Camera-type eye (tissue), 1 donor: ENCODE measurements around a stretch of chr2.

GRCh38 chr2:216571743-216571965, 61.6 kb upstream of the IGFBP2 start:
- RAMPAGE, long total RNA = no peak

GRCh38 chr2:216596237-216596754, 36.9 kb upstream of the IGFBP2 start:
- RAMPAGE, long total RNA = no peak

- RAMPAGE, long total RNA = no peak
Observed at GRCh38 chr2:216616208-216616588, 17.0 kb upstream of the IGFBP2 start.

- RAMPAGE, long total RNA = no peak
Observed at GRCh38 chr2:216643619-216644727, 10.8 kb downstream of the IGFBP2 start.

DNA sequence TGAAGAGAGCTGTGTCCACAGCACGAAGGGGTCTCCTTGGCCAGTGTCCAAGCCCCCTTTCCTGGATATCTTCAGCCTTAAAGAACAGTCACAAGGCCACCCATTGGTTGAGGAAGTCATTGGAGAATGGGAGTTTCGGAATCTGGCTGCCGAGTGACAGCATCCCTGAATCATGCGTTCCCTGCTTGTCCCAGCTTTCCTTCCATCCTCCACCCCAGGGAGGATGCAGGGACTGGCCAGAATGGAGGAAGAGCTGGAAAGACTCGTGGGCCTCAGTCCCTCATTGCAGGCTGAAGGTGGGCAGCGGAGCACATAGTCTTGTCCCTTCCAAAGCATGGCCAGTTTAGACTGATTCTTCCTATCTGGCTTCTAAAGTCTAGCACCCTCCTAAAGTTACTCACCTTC, 20.8 kb downstream of the IGFBP5 start:
- RAMPAGE, long total RNA = start-site peak on the minus strand centred at position 153 of the sequence, 127 bp wide, 198 reads

DNA sequence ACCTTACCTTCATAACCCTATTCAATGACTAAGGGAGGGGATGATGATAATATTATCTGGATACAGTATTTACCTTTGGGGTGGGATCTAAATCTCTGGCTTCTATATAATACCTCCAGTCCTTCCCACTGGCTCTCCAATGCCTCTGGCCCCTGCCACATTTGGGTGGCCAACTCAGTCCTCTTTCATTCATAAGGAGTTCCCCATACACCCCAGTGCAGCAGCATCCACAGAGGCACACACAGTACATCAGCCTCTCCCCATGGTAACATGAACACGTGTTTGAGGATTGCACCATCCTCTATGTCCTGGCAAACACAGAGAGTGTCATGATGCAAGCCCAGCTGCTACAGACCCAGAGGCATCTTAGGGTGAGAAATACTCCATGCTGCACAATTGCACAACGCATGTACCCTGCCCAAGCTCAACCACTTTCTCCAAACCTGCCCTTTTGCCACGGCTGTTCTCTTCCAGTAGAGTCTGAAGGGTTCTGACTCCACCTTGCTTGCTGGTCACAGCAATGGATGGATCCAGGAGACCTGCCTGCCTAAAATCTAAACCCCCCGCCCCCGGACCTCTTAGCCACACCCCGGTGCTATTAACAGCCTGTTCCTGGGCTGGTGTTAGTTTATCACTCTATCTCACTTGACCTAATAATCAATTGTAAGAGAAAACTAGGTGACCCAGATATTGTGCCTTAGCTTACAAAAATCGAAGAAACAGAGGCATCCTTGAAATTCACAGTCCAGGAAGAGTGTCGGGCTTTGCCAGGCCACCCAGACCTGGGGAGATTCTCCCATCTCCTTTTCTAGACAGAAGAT, 11.4 kb downstream of the IGFBP5 start:
- RAMPAGE, long total RNA = no peak

DNA sequence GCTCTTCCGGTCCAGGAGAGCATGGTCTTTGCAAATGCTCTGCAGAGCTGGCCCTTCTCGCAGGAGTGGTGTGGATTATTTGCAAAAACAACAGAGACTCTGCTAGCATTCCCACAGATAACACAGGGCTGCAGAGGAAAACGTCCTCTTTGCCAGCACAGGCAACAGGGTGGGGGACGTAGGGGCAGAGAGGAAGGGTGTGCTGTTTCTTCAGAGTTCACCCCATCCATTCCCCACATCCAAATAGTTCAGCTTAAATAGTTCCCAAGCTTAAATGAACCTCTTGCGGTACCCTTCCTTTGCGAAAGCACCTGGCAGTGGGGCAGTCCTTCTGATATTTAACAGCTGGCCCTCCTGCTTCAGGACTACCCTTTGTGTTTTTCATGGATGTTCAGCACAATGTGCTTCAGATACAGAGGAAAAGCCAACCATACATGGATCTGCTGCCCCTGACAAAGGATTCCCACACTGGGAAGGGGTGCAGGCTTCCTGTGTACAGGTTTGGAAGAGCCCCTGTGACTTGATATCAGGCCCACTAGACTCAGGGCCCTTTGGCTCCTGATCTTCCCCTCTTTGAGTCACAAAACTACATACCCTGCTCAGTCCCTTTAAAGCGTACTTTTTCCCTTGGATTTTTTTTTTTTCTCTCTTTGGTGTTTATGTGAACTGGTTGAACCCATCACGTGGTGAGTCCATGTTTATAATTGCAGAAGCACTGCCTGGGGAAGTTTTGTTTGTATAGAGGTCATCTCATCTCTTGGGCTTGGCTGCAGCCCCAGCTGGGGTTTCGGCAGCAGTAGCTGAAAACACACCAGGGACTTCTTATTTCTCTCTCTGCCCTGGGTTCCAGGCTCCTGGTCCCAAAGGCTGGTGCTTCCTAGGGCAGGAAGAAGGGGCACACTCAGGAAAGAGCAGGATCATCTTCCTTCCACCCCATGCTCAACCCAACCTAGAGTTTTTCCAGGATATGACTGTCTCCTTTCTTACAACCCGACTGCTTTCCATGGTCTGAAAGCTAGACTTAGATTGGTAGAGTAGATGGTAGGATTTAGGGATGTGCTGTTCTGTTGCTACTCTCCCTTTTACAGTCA, 45.4 kb upstream of the IGFBP5 start:
- RAMPAGE, long total RNA = no peak

DNA sequence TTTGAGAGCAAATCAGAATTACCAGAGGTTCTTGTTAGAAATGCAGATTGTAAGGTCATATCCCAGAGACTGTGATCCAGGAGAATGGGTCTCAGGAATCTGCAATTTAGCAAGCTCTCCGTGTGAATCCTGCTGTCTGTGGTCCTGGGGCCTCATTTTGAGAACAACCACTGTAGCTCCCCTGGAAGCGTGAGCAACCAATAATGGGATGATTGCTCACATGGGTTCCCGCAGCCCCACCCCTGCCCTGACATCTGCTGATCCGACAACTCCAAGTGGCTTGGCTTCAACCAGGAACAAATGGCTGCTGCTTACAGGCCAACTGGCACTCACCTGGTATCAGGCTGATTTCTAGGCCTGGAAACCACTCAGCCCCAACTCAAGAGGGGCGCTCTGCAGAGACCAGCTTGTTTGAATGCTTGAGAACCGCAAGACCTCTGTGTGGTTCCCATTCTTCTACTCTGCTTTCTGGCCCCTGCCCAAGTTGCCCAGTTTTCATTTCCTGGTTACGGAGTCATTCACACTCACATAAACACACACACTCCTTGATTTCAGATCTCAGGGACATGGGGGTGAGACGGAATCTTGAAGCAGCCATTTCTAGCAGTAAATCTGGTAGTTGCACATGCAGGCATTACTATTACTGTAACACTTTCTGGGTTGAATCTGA, 52.1 kb downstream of the TNP1 start:
- RAMPAGE, long total RNA = no peak

DNA sequence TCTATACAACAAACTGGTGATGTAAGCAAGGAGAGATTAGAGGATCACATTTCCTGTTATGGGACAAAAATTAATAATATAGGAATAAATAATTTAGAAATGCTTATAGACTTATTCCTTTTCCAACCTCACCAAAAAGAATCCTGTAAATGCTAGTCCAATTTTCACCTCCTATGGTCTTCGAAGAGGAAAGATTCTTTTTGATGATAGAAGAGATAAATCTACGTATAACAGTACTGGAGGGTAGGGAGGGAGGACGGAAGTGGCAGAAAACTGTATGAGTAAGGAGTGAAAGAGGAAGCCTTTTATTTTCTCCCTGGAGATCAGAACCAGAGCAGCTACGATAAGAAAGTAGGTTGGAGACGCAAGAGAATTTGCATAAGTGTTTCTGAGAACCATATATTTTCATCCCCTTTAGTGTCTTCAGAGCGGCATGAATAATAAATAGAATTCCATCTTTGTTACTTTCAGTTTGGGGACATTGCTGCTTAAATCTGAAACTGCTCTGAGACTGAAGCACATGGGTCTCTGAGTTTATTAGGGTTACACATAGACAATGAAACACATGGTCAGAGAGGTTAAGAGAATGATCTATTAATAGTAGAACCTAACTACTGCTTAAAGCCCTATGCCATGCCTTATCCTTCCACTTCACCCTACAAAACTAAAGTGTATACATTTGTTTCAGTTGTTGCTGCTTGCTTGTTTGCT, 230.1 kb upstream of the TNP1 start:
- RAMPAGE, long total RNA = no peak

DNA sequence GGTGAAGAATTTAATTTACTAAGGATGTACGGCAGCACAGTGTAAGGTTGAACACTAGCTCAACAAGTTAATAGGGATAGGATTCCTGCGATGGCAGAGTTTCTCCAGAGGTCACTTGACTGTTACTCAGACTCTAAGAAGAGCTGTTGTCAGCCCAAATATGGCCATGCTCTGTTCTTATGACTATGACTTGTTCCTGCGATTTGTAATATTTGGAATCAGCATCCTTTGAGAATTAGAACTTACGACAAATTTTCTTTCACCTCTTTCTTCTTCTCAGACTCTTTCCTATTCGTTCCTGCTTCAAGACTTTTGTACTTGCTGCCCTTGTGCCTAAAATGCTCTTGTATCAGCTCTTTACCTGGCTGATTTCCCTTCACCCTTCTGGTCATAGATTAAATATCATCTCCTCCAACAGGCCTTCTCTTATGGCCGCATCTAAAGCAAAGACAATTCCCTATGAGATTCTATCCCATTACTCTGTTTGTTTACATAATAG, 553.5 kb upstream of the TNP1 start:
- RAMPAGE, long total RNA = no peak

GRCh38 chr2:217803605-217803870, 199.3 kb downstream of the TNS1 start:
- RAMPAGE, long total RNA = no peak

DNA sequence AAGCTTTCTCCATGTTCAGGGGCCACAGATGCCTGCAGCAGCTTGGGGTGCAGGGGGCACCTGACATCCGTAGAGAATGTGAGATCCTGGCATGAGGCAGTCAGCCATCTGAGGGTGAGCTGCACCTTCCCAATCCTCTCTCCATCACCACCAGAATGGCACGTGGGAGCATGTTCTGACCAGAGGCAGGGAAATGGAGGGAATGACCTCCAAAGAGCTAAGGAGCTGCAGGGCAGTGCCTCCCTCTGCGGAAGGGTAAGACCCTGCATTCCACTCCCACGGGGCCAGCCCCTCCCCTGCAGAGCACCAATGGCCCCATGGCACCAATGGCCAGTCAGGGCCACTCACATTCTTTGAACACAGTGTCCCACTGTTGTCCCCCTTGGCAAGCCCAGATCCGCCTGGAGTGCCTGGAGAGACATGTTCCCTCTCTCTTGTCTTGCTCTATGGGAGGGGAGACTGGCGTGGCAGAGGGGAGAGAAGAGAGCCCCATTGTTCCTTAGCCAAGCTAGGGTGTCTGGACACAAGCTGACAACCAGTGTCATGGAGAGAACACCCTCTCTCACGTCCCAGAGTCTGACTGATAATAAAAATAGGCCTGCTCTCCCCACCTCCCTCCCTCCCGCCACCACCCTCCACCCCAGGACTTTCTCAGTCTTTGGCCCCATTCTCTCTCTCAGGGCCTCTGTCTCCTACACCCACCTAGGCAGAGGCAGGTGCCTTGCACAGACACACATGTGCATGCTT, 164.3 kb downstream of the TNS1 start:
- RAMPAGE, long total RNA = no peak

GRCh38 chr2:217917910-217919137, 84.5 kb downstream of the TNS1 start:
- RAMPAGE, long total RNA = no peak

DNA sequence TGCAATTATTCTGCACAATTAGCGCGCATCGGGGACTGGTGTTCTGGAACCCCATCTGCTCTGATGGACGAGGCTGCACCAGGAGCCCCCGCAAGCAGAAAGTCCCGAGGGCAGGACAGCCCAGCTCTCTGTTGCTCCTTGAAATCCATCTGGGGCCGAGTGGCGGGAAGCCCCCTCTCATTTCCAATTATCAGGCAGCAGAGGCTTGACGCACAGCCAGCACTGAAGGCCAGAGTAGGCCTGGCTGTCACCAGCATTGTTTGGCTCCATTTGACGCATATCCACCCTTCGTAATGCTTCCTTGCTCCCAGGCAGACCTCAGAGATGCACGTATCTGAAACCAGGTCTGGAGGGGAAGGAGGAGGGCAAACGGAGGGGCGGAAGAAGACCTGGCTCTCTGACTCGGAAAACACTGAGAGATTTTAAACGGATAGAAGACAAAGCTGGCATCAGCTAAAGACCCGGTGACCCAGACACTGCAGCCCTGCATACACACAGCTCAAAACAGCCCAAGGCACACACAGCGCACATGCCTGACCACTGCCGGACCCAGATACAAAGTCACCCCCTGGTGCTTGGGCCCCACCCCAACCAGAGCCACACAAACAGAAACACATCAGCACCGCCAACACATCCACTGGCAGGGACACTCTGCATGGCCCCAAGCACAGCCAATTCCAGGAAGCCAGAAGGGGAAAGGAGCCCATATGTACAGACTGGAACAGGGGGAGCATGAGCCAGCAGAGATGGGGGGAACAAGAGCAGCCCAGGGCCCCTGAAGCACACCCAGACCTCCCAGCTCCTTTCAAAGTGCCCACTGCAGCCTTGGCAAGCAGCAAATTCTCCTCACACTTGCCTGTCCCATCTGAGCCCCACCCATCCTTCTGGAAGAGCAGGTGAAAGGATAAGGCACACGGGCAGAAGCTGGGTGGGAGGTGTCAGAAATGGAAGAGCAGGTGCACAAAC, 69.6 kb downstream of the TNS1 start:
- RAMPAGE, long total RNA = no peak

- RAMPAGE, long total RNA = no peak
Observed at GRCh38 chr2:217943232-217944449, 59.2 kb downstream of the TNS1 start.

DNA sequence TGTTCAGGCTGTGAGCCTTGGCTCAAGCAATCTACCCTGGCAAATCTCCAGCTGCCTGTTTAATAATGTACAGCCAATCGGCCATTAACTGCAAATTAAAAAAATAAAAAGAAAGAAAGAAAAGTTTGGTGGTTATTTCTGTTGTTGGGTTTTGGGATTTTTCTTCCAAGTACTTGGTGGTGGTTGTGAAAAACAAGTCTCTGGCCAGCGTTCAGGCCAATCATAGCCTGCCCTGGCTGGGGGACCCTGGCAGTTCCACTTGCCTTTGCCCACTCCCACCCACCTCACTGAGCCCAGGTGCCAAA, 49.5 kb downstream of the TNS1 start:
- RAMPAGE, long total RNA = no peak

GRCh38 chr2:217993834-217994219, 9.0 kb downstream of the TNS1 start:
- RAMPAGE, long total RNA = no peak

DNA sequence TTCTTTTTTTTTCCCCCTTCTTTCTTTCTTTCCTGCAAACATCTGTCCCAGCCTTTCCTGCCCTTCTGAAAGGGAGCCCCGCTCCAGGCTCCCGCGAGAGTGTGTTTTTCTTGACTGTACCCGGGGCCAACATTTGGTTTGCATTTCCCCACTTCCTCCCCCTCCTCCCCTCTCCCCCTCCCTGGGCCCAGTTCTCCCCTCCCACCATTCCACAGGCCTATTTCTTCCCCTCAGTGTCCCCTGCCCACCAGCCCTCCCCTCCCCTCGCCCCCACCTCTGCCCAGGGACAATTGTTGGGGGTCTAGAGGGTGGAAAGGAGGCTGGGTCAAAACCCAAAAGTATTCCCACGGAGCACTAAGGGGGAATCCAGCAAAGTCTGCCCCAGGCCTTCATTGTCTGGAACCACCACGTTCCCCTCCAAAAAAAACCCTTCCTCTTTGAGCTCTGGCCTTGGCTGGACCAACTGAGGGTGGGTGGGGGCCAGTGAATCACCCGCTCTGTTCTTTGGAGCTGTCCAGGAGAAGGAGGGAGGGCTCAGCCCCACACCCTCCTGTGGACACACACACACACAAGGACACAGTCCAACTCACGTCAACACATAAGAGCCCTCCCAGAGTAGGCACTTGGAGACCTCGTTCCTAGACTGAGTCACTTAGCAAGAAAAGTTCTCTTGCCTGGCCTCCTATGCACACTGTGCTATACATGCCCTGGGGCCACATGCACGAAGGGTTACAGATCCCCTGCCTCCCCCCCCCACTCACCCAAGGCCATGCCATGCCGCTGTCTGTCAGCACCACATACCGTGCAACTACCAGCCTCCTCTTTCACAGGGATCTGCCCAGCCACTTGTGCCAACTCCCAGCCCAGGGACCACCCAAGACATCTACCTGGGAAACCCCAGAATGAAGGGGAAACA, 1.1 kb upstream of the TNS1 start:
- RAMPAGE, long total RNA = no peak

GRCh38 chr2:218021610-218022117, 18.9 kb upstream of the TNS1 start:
- RAMPAGE, long total RNA = no peak

DNA sequence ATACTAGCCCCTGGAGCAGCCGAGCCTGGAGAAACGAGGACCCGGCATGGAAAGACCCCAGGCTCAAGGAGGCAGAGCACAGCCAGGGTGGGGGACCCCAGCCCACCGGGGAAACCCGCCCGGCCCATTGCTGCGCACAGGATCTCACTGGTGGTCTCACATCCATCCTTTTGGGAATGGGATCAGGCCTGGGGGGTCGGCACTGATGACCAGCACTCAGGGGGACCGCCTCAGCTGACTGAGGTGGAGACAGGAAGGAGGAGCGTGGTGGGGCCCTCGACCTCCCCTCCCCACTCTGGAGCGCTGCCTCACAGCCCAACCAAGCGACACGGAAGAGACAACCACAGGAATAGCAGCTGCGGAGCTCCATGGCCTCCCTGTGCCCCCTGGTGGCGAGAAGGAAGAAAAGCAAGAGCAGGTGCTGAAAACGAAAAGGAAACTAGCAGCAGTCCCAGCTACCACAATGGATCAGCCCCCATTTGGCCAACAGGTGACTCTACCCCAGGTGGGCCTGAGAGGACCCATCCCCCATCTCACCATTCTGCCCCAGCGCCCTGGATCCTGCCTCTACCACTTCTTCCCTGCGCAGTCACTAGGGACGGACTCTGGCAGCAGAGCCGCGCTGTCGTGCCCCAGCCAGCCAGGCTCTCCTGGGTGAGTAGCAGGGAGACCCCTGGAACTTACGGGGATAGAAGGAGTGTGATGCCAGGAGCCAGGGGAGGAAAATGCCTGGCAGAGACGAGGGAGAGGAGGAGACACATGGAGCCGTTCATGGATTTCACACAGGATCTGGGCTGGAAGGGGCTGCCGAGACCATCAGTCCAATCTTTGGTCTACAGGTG, 32.0 kb upstream of the TNS1 start:
- RAMPAGE, long total RNA = no peak